SEM (cell line): ENCODE measurements around a stretch of chr2.

- PRO-cap = no peak
Measured at GRCh38 chr2:71346934-71347821, 15.6 kb downstream of the ZNF638 start.

DNA sequence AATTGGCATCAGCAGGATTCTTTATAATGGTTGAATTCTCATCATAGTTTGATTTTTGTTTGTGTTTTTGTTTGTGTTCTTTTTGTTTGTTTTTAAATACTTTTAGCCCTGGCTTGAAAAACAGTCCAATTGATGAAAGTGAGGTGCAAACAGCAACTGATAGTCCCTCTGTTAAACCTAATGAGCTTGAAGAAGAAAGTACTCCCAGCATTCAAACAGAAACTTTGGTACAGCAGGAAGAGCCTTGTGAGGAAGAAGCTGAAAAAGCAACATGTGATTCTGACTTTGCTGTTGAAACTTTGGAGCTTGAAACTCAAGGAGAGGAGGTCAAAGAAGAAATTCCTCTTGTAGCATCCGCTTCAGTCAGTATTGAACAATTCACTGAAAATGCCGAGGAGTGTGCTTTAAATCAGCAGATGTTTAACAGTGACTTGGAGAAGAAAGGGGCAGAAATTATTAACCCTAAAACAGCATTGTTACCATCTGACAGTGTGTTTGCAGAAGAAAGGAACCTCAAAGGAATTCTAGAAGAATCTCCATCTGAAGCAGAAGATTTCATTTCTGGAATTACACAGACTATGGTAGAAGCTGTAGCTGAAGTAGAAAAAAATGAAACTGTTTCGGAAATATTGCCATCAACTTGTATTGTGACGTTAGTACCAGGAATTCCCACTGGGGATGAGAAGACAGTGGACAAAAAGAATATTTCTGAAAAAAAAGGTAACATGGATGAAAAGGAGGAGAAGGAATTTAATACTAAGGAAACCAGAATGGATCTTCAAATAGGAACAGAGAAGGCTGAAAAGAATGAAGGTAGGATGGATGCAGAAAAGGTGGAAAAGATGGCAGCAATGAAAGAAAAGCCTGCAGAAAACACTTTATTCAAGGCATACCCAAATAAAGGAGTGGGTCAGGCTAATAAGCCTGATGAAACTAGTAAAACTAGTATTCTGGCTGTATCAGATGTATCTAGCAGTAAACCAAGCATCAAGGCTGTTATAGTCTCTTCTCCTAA lies 43.5 kb upstream of the DYSF start:
- PRO-cap = no peak

DNA sequence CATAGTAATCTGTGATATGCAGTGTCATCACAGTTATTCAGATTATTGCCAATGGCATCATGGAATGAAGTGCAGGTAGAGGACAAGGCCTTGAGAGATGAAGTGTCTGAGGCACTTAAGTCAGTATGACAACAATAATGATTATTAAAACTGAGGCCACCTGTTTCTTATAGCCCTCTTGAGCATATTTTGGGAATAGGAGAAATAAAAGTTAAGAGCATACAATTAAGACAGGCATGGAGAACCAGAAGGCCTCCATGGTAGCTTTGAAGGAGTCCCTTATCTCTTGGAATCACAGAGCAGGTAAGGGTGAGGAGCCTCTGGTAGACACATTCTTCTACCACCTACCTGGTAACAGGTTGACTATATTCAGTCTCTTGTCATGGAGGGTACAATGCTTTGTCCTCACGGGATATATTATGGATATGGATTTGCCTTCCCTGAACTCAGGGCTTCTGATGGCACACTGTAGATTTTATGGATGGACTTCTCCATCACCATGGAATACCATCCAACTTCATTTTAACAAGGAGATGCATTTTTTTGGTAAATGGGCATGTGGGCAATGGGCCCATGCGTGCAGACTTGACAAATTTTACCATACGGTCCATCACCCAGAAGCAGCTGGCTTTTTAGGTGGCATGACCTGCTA lies 22.6 kb upstream of the DYSF start:
- PRO-cap = no peak

DNA sequence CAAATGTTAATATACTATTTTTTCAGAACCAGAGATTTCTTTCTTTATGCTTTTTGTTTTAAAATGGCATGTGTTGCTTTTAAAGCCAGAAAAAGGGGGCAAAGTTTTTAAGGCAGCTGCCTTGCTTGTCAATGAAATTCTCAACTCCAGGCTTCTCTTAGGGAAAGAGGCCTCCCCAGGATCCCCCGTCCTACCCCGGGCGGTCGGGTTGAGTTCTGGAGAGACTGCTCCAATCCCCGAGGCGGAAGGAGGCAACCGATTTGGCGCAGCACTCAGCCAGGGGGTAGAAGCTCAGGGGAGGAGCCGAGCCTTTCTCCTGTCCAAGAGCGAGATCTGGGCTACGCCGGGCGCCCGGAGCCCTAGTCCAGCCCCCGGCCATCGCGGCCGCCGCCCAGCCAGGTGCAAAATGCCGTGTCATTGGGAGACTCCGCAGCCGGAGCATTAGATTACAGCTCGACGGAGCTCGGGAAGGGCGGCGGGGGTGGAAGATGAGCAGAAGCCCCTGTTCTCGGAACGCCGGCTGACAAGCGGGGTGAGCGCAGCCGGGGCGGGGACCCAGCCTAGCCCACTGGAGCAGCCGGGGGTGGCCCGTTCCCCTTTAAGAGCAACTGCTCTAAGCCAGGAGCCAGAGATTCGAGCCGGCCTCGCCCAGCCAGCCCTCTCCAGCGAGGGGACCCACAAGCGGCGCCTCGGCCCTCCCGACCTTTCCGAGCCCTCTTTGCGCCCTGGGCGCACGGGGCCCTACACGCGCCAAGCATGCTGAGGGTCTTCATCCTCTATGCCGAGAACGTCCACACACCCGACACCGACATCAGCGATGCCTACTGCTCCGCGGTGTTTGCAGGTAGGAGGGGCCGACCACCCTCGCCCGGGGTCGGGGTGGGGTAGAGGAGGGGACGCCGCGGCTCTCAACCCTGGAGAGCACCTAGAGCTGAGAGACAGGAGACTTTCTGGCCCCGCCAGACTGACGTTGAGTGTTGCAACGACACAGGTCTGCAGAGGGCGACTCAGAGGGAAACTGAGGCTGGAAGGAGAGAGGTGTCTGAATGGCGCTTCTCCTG lies 12.9 kb upstream of the DYSF start:
- PRO-cap = no peak

GRCh38 chr2:71480482-71481169 lies 14.1 kb downstream of the DYSF start:
- PRO-cap = no peak

DNA sequence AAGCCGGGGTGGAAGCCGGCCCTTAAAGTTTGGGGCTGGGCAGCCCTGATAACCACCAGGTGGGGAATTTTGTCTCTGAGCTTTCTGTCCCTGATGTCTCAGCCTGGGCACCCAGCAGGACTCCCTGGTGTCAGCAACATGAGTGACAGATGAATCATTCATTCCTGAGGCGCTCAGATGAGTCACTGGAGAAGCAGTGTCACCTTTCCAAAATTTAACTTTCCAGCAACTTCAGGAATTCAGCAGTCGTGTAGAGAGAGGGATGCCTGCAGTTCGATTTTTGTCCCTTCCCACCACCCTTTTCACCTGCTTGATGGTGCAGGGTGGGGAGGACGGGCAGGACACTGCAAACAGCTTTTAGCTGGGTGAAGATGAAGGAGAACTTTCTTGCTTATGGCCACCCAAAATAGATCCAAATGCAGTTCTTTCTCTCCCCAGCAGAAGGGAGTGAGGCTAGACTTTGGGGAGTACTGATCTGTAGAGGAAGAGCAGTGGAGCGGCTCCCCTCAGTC lies 318.5 kb downstream of the DYSF start:
- PRO-cap = no peak

- PRO-cap = no peak
Measured at GRCh38 chr2:72153678-72153958, 6.0 kb upstream of the CYP26B1 start.

DNA sequence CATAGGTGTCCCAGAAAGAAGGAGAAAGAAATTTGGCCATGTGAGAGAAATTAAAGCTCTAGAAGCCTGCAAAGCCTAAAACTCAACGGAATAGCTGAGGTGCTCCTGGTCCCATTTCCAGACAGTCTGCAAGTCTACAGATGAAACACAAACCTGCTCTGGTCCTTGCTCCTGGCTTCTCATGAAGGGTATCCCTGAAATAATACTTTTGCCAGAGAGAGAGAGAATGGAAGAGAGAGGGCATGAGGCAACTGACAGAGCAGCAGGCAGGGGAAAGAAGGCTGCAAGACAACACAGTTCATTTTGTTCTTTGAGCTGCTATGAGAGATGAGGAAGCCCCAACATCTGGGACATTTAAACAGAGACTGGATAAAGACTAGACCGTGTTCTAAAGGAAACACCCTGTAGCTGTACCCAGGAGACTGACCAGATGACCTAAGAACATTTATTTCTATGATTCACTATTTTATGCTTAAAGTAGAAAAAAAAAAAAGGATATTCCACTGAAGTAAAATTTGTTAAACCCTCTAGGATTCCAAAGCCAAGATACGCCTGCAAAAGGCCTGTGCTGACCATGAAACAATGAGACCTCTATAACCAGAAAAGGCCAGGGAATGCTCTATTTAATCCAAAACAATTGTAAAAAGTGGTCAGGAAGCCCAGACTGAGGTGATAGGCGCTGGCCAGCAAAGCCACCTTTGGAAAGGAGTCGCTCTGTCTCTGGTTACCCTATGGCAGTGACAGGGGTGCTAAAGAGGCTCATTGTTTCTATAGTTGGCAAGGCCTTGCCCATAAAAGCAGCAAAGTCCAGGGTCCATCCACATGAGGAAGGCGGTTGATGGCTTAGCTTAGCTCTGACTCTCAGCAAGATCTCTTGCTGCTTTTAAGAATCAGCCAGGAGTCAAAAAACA lies 57.5 kb upstream of the CYP26B1 start:
- PRO-cap = no peak

DNA sequence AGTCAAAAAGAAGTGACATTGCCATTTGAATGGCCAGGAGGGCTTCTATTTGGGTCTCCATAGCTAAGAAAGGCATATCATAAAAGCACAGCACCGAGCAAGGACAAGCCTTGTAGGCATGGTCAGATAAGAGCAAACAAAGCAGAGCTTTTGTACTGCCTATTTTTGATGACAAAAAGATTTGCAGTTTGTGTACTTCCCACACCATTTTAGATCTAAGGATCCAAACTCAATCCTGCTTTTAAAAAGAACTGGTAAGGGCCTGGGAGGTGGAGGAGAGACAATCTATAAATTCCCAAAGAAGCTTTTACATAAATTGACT lies 207.0 kb upstream of the CYP26B1 start:
- PRO-cap = no peak

DNA sequence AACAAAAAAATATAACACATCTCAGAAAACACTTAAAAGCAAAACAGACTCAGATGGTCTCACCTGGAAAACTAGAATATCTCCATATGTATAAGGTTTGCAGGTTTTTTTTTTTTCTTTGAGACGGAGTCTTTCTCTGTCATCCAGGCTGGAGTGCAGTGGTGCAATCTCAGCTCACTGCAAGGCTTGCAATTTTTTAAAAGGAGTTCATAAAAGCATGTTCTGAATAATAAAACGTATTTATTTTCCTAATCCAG lies 132.7 kb downstream of the EXOC6B start:
- PRO-cap = no peak

GRCh38 chr2:72921836-72922290 lies 4.5 kb downstream of the EMX1 start:
- PRO-cap = no peak

DNA sequence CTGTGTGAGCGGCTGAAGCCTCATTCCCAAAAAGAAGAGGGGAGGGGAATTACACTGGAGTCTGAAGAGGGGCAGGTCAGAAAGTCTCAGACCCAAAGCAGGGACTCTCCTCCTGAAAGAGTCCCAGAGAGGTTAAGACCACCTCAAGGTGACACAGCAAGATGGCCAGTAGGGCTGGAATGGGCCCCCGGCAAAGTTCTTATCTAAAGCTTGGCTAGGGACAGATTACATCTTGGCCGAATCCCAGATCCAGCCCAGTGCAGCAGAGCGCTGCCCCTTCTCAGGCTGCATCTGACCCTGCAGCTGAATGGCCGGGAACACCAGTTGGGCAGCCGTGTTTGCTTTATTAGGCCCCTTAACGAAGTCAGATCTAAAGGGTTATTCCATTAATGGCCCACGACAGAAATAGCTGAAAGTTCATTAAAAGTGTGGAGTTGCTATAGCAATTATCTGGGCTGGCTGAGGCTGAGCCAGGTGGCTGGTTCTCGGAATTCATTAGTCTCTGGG lies 68.5 kb downstream of the EMX1 start:
- PRO-cap = no peak

DNA sequence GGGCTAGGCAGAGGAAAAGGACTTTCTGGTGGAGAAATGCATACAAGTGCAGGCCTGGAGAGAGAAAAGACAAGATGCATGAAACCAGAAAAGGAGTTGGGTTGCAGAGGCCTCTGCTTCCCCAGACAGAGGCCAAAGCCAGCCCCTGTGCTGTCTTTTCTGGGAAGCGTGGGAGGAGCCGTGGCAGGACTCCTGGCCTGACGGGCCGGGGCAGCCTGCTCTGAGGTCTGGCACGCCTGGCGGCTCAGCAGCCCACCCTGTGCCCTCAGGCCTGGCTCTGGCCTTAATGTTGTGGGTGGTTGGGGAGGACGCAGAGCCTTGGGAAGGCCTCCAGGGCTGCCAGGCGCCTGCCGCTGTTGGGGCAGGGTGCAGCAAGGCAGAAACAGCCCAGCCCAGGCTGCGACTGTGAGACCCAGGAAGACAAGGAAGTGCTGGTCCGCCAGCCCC lies 72.4 kb downstream of the EMX1 start:
- PRO-cap = no peak

DNA sequence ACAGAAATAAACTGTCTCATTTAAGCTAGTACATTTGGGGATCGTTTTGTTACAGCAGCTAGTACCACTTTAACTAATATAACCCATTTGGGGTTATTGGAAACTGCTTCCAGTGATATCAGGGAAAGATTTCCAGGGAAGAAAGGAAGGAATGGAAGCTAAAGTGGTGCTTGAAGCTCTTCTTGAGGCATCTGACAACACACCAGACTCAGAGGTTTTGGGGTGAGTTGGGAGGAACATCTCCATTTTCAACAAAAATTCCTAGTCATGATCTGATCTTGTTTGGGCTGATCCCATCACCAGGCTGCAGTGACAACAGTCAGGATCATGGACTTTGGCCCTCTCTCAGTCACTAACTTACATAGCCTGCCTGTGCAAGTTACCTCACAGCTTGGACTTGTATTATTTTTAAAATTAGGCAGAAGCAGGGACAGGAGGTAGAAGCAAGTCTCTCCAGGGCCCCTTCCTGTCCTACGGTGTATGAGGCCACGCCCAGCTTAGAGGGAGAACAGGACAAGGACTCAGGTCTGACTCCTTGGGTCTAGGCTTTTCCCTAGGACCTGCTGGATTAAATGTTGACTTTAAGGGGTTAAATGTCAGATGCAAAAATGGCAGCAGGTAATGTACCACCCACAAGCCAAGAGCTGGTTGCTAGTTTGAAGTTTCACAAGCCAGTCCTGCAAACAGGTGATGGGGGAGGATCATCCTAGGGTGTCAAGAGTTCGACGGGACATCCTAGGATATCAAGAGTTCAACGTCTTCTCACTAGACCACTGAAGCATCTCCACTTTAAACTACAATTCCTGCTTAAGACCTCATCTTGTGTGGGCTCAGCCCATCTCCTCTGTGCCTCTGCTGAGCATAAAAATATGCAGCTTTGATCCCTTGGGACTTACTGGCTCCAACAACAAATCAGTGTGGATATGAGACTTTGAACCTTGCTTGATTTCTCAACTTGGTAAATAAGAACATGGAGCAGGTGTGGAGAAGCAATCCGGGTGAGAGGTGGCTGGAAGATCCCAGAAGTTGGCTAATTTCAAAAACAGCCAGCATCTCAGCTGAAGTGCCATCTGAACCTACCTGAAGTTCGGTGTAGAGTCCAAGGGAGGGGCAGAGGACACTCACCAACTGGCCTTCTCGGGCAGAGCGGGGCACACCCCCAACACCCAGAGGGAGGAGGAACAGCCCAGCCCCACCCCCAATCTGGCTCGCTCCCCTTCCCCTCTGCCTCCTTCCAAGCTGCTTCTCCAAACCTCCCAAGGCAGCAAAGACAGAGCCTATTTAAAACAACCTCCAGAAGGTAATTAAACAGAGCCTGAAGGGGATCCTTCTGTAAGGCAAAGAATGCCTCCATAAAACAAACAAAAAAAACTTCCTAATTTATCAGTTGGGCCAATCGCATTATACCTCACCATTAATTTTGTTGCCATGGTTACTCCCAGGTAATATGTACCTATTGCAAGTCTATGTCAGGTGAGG lies 39.5 kb downstream of the SFXN5 start:
- PRO-cap = no peak

GRCh38 chr2:73075210-73075810 lies 3.8 kb upstream of the SFXN5 start:
- PRO-cap = no peak

DNA sequence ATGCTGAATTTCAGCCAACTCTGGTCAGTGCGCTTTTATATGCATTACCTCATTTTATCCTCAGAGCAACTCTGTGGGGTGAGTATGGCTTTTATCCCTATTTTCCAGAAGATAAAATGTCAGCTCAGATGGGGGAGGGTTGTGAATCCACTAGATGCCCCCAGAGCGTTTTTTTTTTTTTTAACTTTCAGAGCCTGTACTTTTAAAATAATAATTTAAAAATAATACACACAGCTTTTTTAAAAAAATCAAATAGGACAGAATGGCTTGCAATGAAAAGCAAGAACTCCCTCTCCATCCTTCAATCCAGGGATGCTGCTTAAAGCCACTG lies 1.0 kb upstream of the RAB11FIP5 start:
- PRO-cap = no peak

- PRO-cap = no peak
Measured at GRCh38 chr2:73248598-73249501, 14.7 kb downstream of the CCT7 start.

DNA sequence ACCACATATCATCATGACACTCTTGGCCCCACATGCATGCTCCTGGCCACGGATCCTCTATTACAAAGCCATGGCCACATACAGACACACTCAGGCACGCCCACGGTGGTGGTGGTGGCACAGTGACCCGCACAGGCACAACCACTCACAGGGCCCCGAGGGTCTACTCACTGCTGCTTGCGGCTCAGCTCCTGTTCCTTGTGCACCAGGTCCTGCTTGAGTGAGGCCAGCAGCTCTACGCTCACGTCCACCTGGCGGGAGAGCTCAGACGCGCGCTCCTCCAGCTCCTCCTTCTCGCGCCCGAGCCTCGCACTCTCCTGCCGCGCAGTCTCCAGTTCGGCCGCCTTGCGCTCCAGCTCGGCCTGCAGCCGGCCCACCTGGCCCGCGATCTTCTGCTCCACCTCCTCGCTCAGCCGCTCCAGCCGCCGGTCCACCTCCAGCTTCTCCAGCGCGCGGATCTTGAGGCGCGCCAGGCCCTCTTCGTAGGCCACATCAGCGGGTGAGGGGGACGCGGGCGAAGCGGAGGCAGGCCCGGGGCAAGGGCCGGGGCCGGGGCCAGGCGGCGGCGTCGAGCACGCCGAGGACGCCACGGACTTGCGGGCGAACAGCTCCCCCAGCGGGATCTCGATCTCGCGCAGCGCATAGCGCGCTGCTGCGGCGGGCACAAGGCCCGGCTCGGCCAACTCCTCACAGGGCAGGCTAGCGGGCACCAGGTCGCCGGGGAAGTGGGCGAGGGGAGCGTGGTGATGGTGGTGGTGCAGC lies 15.5 kb downstream of the FBXO41 start:
- PRO-cap = no peak

GRCh38 chr2:73485323-73486383 lies 100.0 kb downstream of the ALMS1 start:
- PRO-cap = no peak

DNA sequence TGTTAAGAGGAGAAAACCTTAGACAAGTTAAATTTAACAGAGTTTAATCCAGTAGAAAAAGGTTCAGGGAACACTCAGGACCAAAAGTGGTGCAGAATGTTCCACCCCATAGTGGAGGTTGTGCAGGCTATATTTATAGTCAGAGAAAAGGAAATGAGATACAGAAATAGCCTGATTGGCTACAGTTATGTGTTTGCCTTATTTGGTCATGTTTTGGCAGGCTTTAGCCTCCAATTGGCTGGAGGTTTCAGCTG lies 4.1 kb downstream of the STAMBP start:
- PRO-cap = unidirectional peak, minus-strand start at position 108 of the sequence